Metastatic Liver Carcinoma in the Lung (tissue), 2 donors: ENCODE measurements around a stretch of chr18.

GRCh38 chr18:76150808-76151126, 344.3 kb downstream of the ZNF516 start:
- PRO-cap, 2 experiments, result no peak in any of the 2 experiments

DNA sequence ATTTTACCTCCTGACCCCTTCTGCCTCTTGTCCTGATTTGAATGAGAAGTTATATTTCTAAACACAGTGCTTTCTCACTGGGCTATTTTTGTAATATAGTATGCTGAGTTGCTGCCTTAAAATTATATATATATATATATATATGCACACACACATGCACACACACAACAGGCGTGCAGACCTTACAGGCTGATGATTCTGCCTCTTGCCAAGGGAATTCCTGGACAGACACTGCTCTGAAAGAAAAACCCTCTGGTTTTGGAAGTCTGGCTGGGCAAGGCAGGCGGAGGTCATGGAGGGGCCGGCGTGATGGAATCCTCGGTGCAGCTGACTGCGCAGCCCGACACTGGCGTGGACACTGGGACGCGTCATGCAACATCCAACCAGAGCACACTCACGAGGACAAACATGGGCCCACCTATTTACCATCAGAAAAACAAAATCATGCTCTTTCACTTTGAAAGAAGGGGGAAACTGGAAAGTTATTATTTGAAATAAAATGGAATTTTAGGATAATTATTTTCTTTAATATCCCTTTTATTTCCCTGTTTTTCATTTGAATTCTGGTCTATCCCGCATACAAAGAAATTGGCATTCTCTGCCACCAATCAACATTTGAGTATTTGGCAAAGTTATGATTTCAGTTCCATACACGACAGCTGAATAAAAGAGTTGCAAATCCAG, 235.3 kb downstream of the ZNF516 start:
- PRO-cap, 2 experiments, result no peak in any of the 2 experiments

DNA sequence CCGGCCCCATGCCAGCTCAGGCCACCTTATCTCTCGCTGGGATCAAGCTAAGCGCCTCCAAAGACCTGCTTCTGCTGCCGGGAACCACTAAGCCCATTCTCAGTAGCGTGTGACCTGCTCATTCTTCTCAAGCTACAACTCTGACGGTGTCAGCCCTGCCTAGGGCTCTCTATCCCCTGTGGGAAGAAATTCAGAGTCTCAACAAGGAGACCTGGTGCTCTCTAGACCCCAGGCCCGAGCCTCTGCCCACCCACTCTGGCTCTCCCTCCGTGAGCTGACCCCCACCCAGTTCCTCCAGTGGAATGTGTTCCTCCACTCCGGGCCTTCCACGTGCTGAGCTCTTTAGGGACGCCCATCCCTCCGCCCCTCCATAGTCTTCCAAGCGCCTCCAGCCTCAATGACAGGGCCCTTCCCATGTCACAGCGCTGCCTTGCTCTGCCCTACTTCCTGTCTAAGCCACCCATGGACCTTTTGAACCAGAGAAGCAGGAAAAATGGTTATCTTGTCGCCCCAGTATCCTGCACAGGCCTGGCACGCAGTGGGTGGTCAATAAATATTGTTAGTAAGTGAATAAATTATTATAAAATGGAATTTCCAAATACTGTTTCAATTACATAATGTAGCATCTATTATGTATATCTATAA, 127.7 kb downstream of the ZNF516 start:
- PRO-cap, 2 experiments, result no peak in any of the 2 experiments

DNA sequence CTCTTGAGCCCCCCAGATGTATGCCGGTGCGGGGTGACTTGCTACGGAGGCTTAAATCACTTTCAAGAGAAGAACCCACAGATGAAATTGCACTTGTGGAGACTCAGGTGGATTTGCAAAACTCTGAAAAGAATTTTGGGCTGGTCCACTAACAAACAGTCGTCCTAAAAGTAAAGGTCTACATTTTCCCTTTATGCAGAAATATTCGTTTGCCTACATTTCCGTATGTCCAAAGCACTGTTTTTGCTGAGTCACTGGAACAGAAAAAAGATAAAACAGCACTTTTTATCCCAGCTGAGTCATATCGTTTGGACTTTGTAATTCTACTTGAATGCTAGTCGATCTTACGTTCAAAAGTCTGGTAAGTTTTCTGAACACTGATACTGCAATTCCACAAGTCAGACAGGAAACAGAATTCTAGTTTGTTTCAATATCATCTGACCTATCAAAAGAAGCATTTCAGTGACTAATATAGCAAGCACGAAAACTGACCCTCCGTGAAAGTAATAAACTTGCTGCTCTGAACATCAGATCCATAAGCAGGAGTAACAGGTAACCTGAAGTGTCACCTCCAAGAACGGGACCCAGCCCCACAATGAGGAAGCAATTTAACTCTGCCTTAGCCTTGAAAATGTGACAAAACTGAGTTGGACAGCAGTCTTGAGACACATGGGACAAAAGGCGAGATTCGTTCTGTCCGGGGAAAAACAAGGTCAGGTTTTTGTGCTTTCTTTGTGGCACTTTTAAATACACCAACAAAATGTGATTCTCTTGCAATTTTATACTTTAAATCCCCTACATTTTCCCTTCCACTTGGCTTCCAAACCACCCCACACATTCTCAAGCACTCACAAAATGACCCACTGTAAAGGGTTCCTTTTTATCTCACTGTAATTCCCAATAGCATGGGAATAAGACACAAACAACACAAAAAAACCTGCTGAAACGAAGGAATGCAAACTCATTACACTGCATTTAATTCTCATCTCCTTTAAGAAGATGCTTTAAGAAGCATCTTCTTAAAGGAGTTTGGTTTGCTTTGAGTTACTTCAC, 17.9 kb downstream of the ZNF516 start:
- PRO-cap, 2 experiments, result no peak in any of the 2 experiments

DNA sequence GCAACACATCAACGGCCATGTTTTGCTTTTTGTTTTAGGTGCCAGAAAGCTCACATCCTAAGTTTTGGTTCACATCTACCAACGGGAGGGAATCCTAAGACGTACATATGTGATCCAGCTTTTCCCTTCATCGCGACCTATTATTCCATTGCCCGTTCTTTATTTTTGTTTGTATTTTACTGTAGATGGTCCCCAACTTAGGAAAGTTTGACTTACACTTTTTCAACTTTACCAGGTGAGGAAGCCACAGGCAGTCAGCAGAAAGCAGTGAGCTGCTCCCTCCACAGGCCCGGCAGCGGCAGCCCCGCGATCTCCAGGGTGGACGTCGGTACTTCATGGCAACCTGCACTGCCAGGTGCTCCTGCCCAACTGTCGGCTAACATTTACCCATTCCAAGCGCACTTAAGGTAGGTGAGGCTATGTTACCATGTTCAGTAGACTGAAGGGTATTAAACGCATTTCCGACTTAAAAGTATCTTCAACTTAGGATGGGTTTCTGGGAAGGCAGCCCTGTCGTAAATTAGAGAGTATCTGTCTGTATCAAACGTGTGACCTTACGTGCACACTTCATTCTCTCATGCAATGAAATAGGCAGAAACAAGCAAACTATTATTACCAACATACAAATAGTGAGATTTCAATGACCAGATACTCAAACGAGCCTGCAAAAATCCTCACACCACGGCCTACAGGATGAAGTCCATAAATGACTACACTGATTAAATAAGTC, 12.7 kb downstream of the ZNF516 start:
- PRO-cap, 2 experiments, result no peak in any of the 2 experiments

- PRO-cap, 2 experiments, result no peak in any of the 2 experiments
Observed at GRCh38 chr18:76483096-76484135, 11.6 kb downstream of the ZNF516 start.

DNA sequence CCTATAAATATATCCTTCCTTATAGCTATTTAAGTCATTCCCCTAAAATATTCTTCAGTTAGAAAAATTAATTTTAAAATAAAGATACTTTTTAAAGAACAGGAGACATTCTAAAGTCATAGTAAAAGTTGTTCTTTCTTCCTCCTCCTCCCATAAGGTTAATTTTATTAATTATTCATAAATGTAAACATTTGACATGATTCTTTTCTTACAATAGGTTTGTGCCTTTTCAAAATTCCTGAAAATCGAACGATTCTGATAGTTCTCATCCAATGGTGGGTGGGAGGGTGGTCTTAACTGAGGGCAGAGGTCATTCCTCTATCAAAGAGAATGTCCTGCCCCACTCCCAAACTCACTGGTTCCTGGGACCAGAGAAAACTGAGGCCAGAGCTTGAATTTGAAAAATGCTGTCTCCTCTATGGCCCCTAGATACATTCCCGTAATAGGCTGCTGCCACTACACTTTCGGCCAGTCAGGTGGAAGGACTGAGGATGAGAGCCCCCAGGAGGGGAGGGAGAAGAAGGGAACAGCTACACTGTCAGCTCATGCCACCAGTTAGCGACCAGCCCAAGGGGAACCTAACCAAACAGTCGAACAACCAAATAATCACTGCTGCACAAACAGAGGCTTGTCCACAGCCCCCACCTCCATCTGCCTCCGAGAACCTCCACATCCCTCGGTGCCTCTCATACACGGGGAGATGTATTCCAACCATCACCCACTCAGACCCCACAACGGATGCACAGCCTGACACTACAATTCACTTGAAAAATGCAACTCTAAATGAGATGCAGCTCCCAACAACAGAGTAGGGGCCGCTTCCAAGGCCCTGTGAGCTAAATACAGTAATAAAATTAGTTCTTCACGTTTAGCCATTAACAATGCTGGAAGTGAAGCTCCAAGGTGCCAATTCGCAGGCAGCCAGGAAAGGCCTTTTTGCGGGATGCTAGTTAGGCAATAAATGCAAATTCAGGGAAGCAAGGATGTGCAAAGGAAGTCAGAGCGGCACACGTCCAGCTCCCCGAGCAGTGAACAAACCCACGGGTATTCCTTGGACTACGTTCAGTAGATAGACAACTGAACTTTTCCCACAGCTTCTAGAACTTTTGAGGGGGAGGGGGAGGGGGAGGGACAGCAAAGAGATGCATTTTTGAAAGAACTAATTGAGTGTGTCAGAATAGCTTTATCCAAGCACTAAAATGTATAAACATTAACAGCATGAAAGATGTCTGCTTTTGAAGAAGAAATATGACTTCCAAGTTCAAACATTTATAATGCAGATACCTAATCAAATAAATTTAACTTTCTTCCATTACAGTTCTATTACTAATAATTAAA, 7.2 kb downstream of the ZNF516 start:
- PRO-cap, 2 experiments, result no peak in any of the 2 experiments

DNA sequence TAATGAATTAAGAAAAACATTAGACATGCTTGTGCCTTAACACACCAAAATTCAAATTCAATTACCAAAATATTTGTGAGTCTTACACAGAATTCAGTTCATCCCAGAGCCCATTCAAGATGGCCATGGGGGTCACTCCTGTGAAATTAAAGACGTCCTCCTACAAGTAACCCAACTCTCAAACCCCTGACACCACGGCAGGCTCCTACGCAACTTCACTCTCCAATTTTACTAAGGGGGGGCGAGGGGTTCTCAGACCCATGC, 5.1 kb downstream of the ZNF516 start:
- PRO-cap, 2 experiments, result no peak in any of the 2 experiments

DNA sequence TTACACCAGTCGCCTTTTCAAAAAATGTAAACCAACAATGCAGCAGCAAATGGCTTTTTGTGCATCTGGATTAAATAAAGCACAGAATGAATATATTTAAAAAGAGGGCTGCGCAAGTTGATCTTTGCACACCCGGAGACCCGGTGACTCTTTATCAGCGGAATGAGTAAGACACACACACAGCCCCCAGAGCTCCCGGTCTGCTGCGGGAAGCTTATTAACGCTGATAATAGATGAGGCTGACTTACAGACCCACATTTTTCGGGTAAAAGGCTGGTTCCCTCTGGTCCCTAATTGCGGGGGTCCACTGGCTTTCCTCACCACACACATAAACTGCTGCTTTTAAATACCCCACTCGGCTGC, 1.2 kb downstream of the ZNF516 start:
- PRO-cap, 2 experiments, result peak in 1 of 2 experiments; most common plus-strand start position 154 of the sequence (in 1); most common minus-strand start position 153 of the sequence (in 1)

- PRO-cap, 2 experiments, result no peak in any of the 2 experiments
Observed at GRCh38 chr18:76559239-76559624, 64.2 kb upstream of the ZNF516 start.

GRCh38 chr18:76610763-76611501, 115.9 kb upstream of the ZNF516 start:
- PRO-cap, 2 experiments, result no peak in any of the 2 experiments

DNA sequence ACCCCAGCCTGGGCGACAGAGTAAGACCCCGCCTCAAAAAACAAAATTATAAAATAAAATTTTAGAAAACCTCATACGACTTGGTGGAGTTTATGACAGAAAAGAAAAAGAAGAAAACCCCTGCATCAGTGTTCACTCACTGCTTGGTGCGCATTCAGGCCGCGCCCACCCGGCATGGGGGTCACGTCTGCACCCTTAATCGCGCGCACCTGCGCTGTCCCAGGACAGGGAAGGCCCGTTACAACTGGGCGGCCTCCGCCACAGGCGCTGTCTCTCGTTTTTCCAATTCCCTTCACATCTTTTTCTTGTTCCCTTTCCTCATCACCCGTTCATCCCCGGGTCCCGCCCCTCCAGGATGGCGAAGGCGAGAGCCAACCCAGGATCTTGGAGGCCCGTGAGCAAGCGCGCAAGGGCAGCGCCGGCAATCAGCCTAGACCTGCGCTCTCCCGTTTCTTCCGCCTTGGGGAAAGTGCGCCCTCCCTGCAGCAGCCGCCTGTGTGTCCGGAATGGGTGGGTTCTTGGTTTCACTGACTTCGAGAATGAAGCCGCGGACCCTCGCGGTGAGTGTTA, 35.1 kb upstream of the ZNF236 start:
- PRO-cap, 2 experiments, result no peak in any of the 2 experiments

DNA sequence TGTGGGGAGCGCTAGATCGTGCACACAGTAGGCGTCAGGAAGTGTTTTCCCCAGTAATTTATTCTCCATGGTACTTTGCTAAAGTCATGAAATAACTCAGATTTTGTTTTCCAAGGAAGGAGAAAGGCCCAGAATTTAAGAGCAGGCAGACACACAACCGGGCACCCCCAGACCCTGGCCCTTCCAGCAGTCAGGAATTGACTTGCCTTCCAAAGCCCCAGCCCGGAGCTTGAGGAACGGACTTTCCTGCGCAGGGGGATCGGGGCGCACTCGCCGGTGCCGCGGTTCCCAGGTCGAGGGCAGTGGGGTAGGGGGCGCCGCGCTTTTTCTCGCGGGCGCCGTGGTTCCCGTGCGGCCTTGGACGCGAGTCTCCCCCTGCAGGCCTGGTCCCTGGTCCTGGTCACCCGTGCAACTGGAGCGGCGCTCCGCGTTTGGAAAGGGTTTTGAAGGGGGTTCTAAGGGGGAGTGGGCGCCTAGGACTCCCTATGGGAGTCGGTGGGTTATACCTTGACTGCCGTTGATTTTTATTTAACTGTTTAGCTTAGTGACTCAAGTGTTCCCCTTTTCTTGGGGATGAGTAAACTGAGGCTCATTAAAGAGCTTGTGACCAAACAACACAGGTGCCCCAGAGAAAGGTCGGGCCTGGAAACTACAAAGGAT, 1.3 kb downstream of the ZNF236 start:
- PRO-cap, 2 experiments, result no peak in any of the 2 experiments

GRCh38 chr18:77013525-77014810, 118.6 kb downstream of the MBP start:
- PRO-cap, 2 experiments, result peak in 1 of 2 experiments; most common plus-strand start chr18:77013968 (in 1); most common minus-strand start chr18:77013789 (in 1)

DNA sequence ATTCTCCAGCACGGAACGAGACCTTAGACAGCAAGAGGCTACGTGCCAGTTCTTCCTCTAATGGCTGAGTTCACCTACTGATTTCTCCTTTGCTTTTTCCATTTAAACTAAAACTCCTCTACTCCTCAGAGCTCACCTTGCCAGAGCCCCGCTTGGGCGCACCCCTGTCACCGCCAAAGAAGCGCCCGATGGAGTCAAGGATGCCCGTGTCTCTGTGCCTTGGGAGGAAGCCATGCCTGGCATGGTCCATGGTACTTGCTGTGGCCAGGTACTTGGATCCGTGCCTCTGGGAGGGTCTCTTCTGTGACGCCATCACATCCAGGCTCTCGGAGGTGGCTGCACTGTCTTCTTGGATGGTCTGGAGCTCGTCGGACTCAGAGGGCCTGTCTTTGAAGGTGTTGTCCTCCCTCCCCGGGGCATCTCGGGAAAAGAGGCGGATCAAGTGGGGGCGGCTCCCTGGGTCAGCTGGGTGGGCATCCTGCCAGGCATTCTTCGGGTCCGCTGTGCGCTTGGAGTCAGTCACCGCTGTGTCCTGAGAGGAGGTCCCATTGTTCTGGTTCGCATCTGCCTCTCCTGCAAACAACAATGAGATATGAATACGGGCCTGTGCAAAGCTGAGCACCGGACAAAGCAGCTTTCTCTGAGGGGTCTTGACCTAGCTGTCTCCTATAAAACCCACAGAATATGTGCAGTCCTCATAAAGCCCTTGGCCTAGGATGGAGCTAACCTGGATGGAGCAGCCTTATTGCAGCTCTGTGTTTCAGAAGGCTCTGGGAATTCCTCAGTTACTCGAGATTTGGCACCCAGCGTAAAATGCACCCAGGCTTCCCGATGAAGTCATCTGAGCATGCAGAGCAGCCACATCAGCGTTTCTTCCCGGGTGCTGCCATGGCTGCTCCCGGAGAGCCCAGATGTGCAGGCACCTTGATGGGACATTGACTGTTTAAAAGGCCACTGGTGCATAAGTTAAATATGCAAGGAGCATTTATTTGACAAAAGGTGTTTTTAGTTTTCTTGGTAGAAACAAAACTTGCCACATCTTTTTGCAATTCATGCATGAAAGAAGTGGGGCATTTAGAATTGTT, 115.5 kb downstream of the MBP start:
- PRO-cap, 2 experiments, result no peak in any of the 2 experiments

- PRO-cap, 2 experiments, result no peak in any of the 2 experiments
Observed at GRCh38 chr18:77060666-77061829, 71.5 kb downstream of the MBP start.

DNA sequence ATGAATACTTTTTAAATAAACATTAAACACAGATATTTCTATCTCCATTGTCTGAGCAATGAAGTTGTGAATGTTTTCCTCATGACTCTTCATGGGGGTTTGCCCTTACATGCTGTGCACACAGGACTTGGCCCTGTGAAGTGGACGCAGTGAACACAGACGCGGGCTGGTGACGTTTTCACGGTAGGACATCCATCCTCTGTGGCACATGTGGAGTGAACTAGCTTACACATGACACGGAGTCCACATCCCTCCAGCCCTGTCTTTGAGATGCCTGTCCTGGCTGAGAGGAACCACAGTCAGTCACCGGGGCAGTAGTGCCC, 70.8 kb downstream of the MBP start:
- PRO-cap, 2 experiments, result no peak in any of the 2 experiments

GRCh38 chr18:77062153-77063173, 70.1 kb downstream of the MBP start:
- PRO-cap, 2 experiments, result peak in 1 of 2 experiments; most common minus-strand start chr18:77062313 (in 1)

GRCh38 chr18:77096999-77098004, 35.3 kb downstream of the MBP start:
- PRO-cap, 2 experiments, result no peak in any of the 2 experiments

- PRO-cap, 2 experiments, result no peak in any of the 2 experiments
Observed at GRCh38 chr18:77102574-77102906, 30.0 kb downstream of the MBP start.